ENCODE results near the genes DMRTC2, DEDD2 and MEGF8.

DNA sequence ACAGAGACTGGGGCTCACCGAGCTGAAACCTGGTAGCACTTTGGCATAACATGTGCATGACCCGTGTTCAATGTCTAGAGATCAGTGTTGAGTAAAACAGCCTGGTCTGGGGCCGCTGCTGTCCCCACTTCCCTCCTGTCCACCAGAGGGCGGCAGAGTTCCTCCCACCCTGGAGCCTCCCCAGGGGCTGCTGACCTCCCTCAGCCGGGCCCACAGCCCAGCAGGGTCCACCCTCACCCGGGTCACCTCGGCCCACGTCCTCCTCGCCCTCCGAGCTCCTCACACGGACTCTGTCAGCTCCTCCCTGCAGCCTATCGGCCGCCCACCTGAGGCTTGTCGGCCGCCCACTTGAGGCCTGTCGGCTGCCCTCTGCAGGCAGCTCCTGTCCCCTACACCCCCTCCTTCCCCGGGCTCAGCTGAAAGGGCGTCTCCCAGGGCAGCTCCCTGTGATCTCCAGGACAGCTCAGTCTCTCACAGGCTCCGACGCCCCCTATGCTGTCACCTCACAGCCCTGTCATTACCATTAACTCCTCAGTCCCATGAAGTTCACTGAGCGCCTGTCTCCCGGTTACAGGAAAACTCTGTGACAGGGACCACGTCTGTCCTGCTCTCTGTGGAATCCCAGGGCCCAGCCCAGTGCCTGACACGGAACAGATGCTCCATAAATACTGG is 1.6 kb upstream of the CEACAM5 start:
- PRO-cap = no peak
- RAMPAGE, long total RNA, 2 experiments = no peak in any of the 2 experiments

DNA sequence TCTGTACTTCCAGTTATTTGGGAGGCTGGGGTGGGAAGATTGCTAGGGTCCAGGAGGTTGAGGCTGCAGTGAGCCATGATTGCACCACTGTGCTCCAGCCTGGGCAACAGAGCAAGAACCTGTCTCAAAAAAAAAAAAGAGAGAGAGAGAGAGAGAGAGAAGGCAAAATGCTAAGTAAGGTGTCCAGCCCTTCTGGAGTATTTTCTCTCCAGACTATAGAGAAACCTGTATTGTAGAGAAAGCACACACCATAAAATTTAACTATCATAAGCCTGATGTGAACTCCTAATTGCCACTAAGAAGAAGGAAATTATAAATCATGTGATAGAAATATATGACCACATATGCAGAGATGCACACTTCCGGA is 10.8 kb upstream of the CEACAM6 start:
- PRO-cap = no peak
- RAMPAGE, long total RNA, 2 experiments = no peak in any of the 2 experiments

DNA sequence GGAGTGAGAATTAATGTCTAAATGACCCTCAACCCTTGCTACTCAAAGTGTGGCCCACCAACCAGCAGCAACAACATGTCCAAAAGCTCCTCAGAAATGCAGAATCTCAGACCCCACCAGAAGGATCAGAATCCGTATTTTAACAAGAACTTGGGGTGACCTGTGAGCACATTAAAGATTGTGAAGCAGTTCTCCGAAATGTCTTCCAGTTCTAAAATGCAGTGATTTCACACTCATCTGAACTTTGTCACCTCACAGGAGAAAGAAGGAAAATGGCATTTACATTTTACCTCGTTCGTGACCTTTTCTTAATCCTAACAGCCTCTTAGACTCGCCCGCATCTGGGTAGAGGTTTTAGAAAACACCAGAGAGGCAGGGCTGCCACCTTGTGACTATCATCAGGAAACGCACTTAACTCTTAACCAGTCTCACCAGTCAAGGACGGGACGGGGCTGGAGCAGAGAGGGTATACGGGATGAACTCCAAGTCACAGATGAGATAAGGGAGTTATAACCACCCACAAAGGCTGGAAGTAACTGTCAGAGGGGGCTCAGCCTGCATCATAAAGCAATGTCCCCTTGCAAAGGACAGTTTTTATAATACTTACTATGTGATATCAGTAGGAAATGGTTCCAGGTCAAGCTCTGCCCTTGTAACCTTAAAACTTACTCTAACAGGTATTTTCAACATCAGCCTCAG is 8.8 kb upstream of the CEACAM6 start:
- PRO-cap = no peak
- RAMPAGE, long total RNA, 2 experiments = no peak in any of the 2 experiments

DNA sequence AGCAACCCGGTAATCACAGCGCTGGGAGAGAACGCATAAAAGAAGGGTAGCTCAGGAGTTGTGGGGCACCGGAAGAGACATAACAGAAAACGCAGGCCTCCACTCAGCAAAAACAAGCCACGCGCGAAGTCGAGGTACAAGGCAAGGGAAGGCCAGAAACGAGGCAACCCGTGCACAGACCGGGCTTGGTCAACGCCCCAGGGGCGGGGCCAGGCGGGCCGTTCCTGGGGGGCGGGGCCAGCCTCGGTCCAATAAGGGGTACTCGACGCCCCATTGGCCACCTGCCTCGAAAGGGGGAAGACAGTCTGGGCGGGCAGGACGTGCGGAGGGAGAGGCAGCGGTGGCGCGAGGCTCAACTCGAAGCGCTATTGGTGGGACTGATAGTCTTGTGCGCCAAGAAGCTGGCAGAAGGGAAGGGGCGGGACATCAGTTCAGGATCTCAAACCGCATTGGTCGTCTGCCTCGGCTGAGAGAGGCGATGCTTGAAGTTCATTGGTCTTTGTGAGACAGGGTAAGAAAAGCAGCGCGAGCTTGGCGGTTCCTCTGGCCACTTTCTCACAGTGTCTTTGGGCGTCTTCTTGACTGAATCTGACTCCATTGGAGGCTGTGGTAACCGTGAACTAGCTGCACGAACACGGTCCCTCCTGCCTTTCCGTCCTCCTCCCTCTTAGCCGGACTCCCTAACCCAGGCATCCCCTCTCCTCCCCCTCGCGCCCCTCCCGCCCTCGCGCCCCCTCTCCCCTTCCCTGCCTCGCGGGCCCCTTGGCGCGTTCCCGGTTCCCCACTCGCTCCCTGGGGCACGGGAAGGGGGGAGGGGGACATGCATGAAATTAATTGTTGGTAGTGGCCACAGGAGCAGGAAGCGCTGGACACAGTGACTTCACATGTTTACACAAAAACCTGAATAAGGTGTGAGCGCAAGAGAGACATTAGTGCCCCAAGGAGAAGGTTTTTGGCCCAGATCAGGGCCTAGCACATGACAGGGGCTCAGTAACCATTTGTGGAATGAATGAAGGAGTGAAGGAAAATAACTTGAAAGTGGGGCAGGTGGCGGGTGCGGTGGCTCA is at the start of gene DMRTC2:
DMRTC2 (plus strand) TSS at position 550 of the 1,067 bp plus-strand sequence.
- PRO-cap = no peak
- RAMPAGE, long total RNA, 2 experiments = no peak in any of the 2 experiments

DNA sequence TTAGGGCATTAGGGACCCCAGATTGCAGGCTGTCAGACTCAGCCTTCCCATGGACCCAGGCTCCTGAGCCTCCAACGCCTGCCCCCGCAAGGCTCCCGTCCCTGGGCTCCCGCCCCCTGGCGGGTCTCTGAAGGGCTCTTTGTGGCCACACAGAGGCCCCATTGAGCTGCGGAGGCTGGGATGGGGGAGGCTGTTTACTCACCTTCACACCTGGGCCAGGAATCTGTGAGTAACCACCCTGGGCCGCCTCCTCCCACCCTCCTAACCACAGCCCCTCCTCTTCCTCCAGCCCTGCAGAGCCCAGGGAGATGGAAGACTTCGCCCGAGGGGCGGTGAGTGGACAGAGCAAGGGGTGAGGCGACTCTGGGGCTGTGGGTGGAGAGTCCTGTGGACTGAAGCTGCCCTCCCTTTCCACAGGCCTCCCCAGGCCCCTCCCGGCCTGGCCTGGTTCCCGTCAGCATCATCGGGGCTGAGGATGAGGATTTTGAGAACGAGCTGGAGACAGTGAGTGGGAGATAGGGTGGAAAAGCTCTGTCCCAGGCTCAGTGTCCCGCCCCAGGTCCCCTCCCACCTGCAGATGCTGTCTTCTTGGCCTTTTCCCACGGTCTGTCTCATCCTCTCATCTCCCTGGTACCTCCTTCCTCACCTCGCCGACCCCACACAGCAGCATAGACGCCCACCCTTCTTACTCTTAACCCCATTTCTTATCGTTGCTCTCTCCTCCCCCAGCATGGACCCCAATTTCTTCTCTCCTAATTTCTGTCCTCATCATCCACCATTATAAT is 5.0 kb downstream of the ARHGEF1 start:
- PRO-cap = no peak
- RAMPAGE, long total RNA, 2 experiments = no peak in any of the 2 experiments

DNA sequence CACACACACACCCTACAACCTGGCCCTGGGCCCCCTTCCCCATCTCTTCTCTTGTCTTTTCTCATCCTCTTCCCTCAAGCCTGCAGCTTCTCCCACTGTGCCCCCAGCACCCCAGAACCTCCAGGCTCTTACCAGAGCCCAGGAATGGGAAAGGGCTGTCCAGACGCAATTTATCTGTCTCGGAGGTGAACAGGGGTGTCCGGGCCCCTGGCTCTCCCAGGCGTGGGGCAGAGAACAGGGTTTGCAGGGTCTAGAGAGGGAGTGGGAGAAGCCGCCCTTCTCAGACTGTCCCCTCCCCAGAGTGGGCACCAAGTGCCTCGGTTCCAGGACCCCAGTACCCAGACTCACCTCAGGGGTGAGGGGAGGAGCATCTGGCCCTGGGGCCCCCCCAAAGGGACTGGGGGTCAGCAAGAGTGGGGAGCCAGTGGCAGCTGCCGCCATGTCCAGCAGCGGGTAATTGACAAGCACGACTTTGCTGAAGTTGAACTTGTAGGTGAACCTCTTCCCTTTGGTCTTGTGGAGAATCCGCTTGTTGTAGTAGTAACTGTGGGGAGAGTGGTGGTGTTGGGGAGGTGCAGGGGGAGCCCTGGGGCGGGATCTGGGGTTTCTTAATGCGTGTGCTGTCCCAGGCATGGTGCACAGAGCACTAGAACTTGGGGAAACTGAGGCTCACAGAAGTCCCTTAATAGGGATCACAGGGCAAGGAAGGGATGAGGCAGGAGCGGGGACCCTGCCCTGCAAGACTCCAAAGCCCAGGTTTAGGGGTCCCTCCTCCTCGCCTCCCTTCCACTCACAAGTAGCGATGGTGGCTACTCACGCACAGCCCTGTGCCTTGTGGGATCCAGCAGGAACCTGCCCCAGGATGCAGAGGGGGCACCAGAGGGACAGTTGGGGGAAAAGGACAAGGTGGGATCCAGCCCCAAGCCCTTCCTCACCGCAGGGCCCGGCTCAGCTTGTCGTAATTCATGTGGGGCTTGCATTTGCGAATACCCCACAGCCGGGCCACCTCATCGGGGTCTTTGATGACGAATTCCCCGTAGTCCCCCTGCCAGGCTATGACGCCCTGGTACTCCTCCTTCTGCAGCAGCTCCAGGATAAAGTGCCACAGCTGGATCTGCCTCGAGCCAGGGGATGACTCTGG is 19.0 kb downstream of the ERFL start:
- PRO-cap = no peak
- RAMPAGE, long total RNA, 2 experiments = no peak in any of the 2 experiments

- PRO-cap = no peak
- RAMPAGE, long total RNA, 2 experiments = no peak in any of the 2 experiments
Measured at GRCh38 chr19:41910069-41910945, 17.9 kb downstream of the ERFL start.

DNA sequence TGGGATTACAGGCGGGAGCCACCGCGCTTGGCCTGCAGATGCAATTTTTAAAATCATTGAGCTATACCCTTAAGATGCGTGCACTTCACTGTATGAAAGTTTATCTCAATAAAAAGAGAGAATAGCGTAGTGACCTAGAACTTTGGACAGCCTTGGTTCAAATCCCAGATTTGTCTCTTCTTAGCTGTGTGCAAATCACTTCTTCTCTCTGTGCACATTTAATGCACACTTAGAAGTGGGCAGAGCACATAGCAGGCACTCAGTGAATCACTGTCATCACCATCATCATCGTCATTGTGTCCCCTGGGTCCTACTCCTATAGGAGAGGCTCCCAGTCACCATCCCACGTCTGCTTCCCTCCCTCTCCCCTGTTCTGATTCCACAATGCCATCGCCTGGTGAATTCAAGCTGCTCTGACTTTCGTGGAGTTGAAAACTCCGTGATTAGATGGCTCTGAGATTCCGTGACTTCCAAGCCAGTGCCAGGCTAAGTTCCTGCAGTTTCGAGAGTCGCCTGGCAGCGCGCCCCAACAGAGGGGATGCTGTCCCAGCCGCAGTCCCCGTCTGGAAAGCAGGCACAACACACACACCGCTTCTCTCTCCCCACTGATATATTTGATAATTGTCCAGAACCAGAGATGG is 7.0 kb upstream of the RABAC1 start:
- PRO-cap = no peak
- RAMPAGE, long total RNA, 2 experiments = no peak in any of the 2 experiments

DNA sequence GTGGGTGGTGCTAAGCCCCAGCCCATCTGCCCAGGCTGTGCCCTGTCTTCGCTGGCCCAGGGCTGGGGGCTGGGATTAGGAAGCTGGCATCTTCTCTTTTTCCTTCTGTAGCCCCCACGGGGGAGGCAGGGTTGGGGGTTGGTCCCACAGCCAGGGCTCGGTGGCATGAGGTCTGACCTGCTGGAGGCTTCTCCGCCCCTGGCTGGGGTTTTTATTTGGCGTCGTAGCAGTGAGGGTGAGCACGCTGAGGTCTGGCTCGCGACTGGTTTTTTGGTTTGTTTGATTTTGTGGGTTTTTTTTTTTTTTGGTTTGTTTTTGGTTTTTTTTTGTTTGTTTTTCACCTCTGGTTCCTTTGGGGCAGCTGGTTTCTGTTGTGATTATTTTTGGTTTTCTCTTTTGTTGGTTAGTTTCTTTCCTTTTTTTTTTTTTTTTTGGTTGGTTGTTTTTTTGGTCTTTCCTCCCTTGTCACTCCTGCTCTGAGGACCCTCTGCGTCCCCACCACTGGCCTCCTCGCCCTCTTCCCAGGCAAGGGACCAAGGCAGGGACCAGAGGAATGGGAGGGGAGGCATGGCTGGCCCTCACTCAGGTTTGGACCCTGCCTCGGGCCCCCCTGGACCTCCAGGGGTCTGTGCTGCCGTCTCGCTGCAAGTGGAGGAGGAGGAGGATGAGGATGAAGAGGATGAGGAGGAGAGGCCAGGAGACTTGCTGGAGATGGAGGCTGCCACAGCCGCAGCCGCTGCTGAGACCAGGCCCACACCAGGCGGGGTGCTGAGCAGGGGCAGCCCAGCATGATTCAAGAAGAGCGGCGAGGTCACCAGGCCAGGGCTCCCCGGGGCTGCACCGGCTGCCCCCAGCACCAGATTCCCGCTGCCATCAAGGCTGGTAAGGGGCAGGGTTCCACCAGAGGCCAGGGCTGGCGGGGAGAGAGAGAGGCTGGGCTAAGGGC is 15.0 kb downstream of the ZNF574 start:
- PRO-cap = no peak
- RAMPAGE, long total RNA, 2 experiments = no peak in any of the 2 experiments

DNA sequence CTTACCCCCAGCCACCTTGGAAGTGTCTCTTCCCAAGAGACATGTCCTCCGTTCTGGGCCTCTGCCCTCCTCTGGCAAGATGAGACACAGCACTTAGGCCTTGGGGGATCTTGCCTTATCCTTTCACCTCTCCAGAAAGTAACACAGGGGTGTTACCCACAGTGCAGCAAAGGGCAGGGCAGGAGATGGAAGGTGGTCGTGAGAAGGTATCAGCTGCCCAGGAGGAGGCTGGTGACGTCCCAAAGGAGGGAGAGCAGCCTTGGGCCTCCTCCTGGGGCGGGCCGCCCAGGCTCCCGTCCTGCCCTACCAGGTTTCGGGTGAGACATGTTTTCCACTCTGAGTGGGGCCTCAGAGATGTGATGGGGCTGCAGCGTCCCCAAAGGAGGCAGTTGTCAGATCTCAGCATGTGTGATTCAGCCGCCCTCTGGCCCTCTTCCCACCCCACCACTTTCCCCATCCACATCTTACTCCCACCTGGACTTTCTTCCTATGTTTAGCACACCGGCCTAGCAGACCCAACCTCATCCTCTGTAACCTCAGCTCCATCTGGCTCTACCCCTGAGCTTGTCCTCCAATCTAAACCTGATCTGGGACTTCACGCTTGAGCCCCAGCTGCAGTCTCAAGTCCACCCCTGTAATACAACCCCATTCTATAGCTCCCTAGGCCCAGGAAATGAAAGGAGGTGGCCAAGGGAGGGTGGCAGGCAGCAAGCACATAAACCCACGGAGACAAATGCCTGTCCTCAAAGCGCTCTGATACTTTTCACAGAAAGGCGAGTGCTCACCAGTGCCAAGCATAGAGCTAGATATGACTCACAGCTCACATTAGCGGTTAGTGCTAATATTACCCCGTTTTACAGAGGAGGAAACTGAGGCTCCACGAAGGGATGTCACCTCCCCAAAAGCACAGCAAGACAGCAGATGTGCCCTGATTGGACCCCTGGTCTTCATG is 9.3 kb downstream of the POU2F2 start:
- PRO-cap = no peak
- RAMPAGE, long total RNA, 2 experiments = no peak in any of the 2 experiments

- PRO-cap = unidirectional peak, plus-strand start at chr19:42179548
- RAMPAGE, long total RNA, 2 experiments = no peak in any of the 2 experiments
Measured at GRCh38 chr19:42179434-42179633, 38.1 kb downstream of the DEDD2 start.

GRCh38 chr19:42207655-42208473 is 9.6 kb downstream of the DEDD2 start:
- PRO-cap = no peak
- RAMPAGE, long total RNA, 2 experiments = no peak in any of the 2 experiments

DNA sequence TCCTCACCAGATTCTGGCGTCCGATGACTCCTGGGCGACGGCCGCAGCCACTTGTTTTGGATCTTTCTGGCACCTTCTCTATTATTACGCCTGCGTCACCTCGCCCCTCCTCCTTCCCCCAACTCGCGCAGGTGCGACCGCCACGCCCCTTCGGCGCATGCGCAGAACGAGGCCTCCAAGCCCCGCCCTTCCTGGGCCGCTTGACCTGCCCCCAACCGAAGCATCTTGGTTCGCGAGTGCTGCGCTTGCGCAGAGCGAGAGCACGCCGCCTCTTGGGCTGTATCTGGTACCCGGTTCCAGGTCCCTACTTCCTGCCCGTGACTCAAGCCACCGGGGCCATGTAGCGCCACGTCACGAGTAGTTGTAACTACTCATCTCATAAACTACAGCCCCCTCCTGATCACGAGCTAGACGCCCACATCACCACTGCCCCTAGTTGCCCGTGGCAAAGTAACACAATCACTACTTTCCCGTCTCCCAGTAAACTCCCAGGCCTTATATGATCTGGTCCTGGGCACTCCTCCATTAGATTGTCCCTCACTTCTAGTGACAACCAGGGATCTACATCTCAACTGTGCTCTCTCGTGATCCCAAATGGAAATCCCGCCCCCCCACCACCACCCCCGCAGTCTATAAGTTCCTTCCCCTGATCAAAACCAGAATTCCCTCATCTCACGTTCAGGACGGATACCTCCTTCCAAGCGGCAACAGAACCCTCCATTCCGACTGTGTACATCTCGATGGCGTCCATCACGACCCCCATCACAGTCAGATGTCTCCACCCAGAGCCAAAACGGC is at the start of gene DEDD2:
DEDD2 (minus strand) TSS at position 53 of the 798 bp plus-strand sequence.
- PRO-cap = bidirectional peak, plus-strand start at position 325 of the sequence, minus-strand start at position 53 of the sequence
- RAMPAGE, long total RNA, 2 experiments = start-site peak on the minus strand in 1 of 2 experiments, centred at position 122 of the sequence, 29 reads per replicate

- PRO-cap = no peak
- RAMPAGE, long total RNA, 2 experiments = no peak in any of the 2 experiments
Measured at GRCh38 chr19:42251429-42252134, 3.3 kb downstream of the ERF start.

GRCh38 chr19:42252774-42252954 is 2.3 kb downstream of the ERF start:
- PRO-cap = bidirectional peak, plus-strand start at chr19:42252807, minus-strand start at chr19:42252727
- RAMPAGE, long total RNA, 2 experiments = no peak in any of the 2 experiments

GRCh38 chr19:42253207-42254239 is 1.4 kb downstream of the ERF start:
- PRO-cap = unidirectional peak, plus-strand start at chr19:42253305; bidirectional peak, plus-strand start at chr19:42253490, minus-strand start at chr19:42253408; bidirectional peak, plus-strand start at chr19:42253702, minus-strand start at chr19:42253607; bidirectional peak, plus-strand start at chr19:42253836, minus-strand start at chr19:42253899; bidirectional peak, plus-strand start at chr19:42254275, minus-strand start at chr19:42254159
- RAMPAGE, long total RNA, 2 experiments = no peak in any of the 2 experiments

GRCh38 chr19:42325095-42326015 is at the start of gene MEGF8:
TSS of gene MEGF8 (plus strand) at chr19:42325635.
- PRO-cap = bidirectional peak, plus-strand start at chr19:42325643, minus-strand start at chr19:42325351
- RAMPAGE, long total RNA, 2 experiments = start-site peak on the plus strand in 2 of 2 experiments, at chr19:42325627-42325817 at its widest, 18 to 77 reads per replicate

- PRO-cap = unidirectional peak, minus-strand start at chr19:42330409
- RAMPAGE, long total RNA, 2 experiments = no peak in any of the 2 experiments
Measured at GRCh38 chr19:42330135-42330604, 4.7 kb downstream of the MEGF8 start.

- PRO-cap = bidirectional peak, plus-strand start at chr19:42424252, minus-strand start at chr19:42424004
- RAMPAGE, long total RNA, 2 experiments = no peak in any of the 2 experiments
Measured at GRCh38 chr19:42423852-42424504, 3.2 kb downstream of the LIPE start.

GRCh38 chr19:42455533-42456323 is 13.0 kb upstream of the CXCL17 start:
- PRO-cap = no peak
- RAMPAGE, long total RNA, 2 experiments = no peak in any of the 2 experiments